Cerebellum (tissue), 5 donors: ENCODE measurements around a stretch of chr10.

DNA sequence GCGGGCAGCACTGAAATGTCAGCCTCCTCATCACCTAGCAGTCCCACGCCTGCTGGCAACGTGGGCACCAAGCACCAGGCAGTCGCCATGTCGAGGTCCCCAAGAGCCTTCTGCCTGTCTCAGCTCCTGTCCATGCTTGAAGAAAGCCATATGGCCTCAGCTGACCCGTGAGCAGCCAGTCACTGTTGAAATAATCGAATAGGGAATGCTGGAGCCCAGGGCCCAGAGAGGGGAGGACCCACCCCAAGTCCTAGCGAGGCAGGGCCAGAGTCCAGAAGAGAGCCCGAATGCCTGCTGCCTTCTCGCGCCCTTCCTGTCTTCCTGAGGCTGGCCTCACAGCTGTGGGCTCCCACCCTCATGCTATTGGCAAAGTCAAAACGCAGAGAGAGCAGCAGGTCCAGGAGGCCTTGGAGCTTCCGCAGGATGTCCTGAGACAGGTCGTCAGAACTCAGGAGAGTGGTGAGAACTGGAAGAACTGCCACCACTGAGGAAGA lies 125.6 kb upstream of the PPIF start:
- PRO-cap, 3 experiments = no peak in any of the 3 experiments
- RAMPAGE, long total RNA = no peak

DNA sequence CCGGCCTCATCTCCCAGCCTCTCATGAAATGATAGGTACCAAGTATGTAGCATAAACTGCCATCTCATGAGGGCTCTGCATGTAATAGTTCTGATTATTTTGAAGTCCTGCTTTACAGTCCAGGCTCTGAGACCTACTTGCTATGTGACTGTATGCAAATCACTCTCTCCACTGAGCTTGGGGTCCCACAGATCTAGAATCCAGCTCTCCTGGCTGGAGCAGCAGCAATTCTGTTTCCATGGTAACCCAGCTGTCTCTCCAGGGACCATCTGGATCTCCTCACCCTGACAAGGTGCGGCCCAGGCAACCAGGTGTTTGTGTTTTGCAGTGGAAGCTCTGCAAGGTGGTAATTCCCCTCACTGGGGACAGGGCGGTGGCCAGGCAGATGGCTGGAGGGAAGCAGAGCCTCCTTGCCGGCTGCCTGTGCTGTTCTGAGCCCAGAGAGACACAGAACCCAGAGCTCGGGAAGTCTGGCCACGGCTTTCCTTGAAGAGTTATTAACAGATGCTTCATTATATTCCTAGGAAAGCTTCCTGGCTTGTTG lies 118.3 kb upstream of the PPIF start:
- PRO-cap, 3 experiments = no peak in any of the 3 experiments
- RAMPAGE, long total RNA = no peak

DNA sequence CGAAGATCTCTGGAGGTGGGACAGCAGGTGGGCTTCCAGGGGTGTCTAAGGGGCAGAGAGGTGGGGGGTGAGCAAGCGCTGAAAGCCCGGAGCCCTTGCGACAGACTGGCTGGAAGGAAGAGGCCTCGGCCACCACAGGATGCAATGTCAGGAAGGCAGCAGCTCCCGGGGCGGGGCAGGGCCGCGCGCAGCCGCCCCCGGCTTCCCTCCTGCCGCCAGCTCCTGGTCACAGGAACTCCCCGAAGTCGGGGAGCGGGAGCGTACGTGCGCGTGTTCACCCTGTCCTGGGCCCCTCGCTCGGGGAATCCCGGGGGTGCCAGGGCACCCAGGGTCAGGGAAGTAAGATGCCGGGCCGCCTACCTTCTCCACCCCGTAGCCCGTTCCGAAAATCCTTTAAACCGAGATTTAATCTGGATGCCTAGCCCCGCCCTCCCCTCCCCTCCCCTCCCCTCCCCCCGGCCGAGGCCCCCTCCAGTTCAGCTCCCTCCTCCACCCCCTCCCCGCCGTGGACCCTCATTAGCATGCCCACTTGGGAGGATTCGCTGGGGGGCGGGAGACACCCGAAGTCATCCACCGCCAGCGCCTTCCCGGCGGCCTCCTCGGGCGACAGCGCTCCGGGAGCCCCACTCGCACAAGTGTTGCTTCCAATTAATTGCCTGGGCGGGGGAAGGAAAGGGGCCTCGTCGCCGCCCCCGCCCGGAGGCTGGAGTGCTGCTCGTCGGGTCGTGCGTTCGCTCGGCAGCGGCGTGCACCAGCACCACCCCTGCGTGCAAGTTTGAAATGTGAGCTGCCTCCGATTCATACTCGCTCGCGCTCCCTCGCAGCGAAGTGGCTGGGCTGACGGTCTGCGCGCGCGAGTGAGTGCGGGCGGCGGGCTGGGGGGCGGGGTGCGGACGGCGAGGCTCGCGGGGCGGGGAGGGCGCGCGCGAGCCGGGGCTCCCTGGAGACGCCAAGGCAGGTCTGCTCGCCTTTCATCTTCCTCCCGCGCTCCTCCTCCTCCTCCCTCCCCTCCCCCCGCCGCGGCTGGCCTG lies 104.8 kb upstream of the PPIF start:
- PRO-cap, 3 experiments = peak in 3 of 3 experiments; most common plus-strand start position 231 of the sequence (in 2); most common minus-strand start position 107 of the sequence (in 2)
- RAMPAGE, long total RNA = no peak

- PRO-cap, 3 experiments = peak in 1 of 3 experiments; most common minus-strand start chr10:79246945 (in 1)
- RAMPAGE, long total RNA = no peak
These were observed 100.4 kb upstream of the PPIF start for GRCh38 chr10:79246598-79247468.

DNA sequence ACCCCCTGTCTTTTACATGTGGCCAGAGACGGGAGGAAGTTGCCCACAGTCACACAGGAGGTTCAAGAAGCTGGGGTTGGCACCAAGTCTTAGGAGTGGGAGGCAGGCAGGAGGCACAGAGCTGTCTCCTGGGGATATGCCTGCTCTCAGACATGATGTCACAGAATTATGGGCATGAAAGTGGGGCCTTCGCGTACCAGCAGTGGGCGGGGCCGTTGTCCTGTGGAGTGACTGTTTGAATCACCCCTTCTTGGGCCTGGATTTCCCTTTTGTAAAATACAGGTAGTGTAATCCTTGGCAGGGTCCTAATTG lies 81.2 kb upstream of the PPIF start:
- PRO-cap, 3 experiments = no peak in any of the 3 experiments
- RAMPAGE, long total RNA = no peak

DNA sequence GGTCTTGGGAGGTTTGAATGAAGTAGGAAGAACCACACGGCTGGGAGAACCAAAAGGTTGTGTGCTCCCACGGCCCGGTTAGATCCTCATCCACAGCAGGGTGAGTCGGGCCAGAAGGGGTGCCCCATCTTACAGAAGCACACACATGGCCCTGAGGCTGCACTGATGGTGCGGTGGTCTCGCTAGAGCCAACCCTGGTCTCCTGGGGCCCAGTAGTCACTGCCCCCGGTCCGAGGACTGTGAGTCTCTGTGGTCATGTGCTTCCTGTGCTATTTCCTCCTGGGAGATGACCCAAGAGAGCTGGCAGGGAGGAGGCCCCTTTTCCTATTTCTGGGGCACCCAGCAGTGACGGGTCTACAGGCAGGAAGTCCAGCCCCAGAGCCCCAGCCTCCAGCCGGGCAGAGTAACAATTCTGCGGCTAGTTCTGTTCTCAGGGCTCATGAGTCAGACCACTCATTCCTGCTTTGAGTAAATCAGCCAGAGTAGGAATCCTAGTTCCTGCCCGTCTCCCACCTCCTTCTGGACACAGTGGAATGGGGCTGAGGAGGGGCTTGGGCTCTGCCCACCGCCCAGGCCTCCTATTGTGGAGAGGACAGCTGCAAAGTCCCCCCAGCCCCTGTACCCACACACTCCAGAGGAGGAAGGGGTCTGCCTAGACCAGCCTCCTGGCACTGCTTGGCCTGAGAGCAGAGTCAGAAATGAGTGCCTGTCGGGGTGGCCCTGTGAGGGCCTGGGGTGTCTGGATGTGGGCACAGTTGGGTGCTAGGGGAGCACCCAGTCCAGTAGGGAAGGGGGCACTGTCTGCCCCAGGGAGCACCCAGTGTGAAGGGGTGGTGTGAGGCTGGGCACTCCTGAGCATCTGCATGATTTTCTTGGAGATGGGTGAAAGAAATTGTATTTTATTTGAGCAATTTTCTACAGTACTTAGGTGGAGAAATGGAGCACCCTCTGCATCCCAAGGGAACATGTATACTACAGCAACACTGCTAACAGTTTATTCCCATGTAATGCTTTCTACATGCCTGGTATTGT lies 80.5 kb upstream of the PPIF start:
- PRO-cap, 3 experiments = no peak in any of the 3 experiments
- RAMPAGE, long total RNA = no peak

DNA sequence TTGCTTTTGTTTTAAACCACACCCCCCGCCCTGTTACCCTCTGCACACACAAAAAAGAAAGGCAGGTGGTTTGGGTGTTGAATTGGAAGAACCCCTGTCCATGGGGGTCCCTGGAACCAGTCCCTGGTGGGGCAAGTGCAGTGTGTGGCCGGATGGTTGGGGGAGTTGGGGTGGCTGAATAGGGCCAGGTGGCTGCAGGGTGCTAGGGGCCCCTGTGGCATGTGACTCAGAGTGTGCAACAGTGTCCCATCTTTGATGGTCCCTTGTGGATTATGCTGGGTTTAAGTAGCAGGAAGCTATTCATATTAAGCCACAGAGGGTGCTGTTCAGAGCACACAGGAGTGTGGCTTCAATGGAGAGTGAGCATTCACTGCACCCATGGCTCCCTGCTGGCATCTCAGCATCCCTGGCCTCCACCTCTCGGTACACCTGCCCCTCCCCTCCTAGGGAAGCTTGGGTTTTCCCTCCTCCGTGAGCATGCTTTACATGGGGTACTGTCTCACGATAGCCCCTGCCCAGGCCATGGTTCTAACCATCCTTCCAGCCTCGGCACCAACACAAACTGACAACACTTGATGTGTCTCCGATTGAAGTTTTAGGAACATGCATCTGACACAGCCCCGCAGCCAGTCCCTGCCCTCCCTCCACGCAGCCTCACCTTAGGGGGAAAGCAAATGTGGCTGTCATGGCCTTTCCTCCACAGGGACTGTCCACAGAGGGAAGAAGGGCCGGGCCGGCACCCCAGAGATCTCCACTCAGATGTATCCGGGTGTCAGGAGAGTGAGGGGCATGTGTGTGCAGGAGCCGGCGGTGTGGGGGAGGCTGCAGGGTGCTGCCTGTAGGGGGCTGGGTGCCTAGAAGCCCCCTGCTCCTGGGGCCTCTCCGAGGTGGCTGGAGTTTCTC lies 30.4 kb upstream of the PPIF start:
- PRO-cap, 3 experiments = no peak in any of the 3 experiments
- RAMPAGE, long total RNA = no peak

DNA sequence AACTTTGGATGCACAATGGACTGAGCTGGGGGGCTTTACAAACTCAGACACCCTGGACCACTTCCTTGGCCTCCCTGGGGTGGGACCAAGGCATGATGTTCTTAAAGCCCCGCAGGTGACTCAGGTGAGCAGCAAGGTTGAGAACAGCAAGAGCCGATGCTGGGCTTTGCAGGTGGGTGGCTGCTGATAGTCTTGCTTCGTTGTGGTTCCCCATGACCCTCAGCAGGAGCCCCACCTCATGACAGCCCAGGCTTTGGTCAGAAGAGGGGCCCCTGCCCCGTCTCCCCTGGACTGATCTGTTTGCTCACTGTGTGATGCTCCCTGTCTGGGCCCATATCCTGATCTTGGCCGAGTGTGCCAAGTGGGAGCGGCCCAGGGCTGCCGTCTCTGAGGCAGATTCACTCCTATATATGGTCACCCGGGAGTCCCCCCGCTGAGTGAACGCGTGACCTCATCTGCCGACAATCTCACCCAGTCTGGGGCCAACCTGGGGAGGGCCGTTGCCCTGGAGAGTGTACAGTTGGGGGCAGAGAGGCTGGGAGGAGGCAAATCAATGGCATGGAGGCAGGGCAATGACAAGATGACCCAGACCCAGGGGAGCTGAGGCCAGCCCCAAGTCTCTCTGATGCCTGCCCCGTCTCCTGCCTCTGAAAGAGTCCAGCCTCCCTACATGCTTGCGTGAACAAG lies 34.5 kb downstream of the PPIF start:
- PRO-cap, 3 experiments = no peak in any of the 3 experiments
- RAMPAGE, long total RNA = no peak

GRCh38 chr10:79445177-79445475 lies 298 bp downstream of the ZCCHC24 start:
- PRO-cap, 3 experiments = no peak in any of the 3 experiments
- RAMPAGE, long total RNA = no peak

- PRO-cap, 3 experiments = no peak in any of the 3 experiments
- RAMPAGE, long total RNA = no peak
These were observed 12.1 kb downstream of the PLAC9 start for GRCh38 chr10:80144306-80145450.

- PRO-cap, 3 experiments = no peak in any of the 3 experiments
- RAMPAGE, long total RNA = no peak
These were observed 13.4 kb downstream of the PLAC9 start for GRCh38 chr10:80145522-80146741.

DNA sequence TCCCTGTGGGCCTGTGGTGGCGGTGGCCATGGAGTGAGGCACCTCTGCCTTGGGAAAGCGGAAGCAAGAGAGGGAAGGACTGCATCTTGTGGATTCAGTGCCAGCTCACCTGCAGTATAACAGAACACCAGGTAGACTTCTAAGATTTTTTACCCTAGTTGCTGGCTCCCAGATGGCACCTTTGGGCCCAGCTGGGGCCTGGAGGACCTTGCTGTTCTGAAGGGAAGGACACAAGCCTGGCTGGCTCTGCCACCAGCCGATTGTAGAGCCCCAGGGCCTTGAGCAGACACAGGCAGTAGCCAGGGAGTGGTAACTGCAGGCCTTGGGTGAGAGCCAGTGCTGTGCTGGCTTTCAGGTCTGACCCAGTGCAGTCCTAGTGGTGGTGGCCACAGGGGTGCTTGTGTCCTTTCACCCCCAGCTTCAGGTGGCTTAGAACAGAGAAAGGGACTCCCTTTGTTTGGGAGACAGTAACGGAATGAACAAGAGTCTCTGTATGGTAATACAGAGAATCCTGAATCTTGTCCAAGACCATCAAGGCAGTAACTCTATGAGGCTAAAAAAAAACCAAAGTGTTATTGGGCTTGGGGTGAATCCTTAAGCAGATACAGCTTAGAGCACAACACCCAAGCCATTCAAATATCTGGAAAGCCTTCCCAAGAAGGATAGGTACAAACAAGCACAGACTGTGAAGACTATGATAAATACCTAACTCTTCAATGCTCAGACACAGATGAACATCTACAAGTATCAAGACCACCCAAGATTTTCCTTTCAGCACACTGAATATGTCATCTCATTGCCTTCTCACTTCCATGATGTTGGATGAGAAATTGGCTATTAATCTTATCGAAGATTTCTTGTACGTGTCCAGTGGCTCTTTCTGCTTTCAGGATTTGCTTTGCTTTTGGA lies 16.0 kb downstream of the PLAC9 start:
- PRO-cap, 3 experiments = no peak in any of the 3 experiments
- RAMPAGE, long total RNA = no peak

DNA sequence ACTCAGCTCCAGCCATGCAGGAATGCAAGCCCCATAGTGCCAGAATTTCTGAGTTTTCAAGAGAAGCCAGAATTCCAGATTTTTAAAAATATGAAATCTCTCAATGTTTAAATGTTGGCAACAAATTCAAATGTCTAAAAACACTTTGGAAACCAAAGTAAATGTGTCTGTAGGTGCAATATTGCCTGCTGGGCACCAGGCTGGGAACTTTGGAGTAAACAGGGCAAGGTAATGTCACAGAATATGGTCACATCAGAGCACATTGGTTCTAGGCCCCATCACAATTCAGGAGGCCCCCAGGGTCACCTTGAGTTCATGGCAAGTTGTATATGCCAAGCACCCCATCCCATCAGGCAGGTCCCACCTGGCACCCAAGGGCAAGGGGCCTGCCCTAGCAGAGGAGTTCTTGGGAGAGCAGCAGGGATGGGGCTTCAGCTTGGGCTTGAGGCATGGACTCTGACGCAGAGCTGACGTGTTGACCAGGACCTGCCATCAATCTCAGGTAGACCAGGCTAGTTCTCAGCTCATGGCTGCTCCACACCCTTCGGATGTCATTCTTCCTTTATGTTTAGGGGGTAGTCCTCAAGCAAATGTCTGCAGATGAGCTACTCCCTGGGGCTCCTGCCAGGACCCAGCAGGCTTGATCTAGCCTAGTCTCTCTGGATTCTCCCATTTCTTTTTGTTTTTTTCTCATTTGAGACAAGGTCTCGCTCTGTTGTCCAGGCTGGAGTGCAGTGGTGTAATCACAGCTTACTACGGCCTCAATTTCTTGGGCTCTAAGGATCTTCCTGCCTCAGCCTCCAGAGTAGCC lies 20.9 kb downstream of the PLAC9 start:
- PRO-cap, 3 experiments = no peak in any of the 3 experiments
- RAMPAGE, long total RNA = no peak

GRCh38 chr10:80172521-80173456 lies 32.5 kb downstream of the ANXA11 start:
- PRO-cap, 3 experiments = no peak in any of the 3 experiments
- RAMPAGE, long total RNA = no peak

DNA sequence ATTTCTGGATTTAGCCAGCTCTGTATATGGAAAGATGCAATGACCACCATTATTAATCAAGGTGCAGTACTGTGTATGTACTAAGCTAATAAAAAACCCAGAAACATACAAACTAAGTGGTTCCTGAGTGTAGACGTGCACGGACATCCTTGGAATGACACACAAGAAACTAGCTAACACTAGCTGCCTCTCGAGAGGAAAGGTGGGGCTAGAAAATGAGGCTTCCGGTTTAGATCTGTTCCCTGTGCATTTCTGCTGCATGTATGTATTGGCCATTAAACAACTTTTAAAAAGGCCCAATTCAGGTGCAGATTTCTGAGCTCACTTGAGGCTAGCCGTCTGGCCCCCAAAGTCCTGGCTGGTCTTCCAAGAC lies 29.1 kb downstream of the ANXA11 start:
- PRO-cap, 3 experiments = no peak in any of the 3 experiments
- RAMPAGE, long total RNA = no peak

DNA sequence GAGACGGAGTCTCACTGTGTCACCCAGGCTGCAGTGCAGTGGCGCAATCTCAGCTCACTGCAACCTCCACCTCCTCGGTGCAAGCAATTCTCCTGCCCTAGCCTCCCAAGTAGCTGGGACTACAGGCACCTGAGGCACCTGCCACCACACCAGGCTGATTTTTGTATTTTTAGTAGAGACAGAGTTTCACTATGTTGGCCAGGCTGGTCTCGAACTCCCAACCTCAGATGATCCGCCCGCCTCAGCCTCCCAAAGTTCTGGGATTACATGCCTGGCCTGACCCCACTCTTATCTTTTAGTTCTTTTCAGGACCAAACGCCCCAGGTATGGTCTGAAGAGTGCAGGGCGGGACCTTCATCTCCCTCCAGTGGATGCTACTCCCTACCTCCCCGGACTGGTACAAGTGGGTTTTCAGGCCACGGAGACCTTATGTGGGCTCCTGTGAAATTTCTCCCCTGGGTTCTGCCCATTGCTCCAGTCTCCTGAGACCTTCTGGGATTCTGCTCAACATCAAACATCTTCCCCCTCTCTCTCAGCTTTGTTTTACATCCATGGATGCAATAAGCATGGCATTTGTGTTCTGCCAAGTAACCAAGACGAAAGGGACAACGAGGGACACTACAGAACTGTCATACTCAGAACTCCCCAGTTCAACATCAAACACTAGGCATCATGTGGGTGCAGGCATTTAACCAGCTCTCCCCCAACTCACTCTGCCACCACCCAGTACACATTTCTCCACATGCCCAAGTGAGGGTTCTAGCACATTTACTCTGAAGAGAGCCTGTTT lies 28.1 kb downstream of the ANXA11 start:
- PRO-cap, 3 experiments = no peak in any of the 3 experiments
- RAMPAGE, long total RNA = no peak

GRCh38 chr10:80205761-80206029 lies 358 bp upstream of the ANXA11 start:
- PRO-cap, 3 experiments = no peak in any of the 3 experiments
- RAMPAGE, long total RNA = no peak

DNA sequence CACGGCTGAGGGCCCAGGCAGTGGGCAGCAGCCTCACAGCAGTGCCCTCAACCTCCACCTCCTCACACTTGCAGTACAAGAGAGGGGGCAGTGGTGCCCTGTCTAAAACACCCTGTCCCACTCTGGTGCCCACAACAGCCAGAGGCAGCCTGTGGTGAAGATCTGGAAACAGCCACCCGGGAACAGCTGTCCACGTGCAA lies 13.7 kb downstream of the MAT1A start:
- PRO-cap, 3 experiments = no peak in any of the 3 experiments
- RAMPAGE, long total RNA = no peak

DNA sequence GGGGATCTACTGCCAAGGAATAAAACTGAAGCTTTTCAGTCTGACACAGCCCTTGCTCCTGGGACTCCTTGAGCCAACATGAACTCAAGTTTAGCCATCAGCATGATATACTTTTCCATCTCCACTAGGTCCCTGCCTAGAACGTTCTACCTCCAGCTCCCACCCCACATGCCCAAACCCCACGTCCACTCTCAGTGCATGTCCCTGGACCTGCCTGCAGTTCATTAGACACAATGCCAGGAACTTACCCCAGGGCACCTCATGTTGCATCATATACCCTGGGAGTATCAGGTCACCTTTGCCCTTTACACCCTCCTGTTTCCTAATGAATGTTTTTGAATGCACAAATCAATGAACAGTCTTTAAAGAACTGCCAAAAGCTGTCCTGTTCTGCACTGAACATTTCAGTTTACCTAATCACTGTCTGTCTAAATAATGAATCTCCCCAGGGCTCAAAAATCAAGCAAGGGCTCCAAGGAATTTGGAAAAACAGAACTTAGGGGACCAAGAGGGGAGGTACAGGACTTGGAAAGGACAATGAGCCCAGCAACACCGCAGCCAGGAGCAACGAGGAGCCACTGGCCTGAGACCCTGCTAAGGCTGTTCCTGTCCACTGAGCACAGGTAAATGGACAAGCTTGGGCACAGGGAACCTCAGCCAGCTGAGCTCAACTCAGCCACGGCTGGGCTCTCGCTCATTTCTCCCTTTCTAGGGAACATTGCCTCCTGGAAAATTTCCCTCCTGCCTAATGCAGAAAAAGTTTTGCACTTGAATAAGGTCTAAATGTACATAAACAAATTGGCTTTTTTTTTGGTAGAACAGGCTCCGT lies 7.5 kb downstream of the MAT1A start:
- PRO-cap, 3 experiments = no peak in any of the 3 experiments
- RAMPAGE, long total RNA = no peak

DNA sequence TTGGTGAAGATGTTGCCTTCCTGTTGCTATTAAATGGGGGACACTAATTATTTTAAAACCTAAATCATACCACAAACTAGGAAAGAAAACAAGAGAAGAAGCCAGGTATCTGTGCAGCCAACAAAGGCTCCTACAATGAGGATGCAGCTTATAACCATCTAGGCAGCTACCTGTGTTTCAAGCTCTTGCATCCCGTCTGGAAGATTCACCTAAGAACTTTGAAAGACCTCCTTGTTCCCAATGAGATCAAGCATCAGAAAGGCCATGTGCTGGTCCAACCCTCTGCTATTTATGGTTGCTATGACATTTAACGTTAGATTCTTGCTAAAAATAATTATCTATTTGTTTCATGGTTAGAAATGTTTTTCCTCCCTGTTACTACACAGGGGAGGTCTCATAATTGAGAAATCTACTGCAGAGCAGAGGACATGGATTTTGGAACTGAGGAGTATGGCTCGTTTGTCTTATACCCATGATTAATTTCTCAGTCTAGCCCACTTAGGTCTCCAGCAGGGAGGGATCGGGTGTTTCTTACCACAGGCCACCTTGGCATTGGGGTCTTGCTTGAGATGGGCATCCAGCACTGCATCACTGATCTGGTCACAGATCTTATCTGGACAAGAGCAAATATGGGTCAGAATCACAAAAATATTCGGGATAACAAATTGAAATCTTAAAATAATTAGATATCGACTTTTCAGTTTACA lies 4.3 kb downstream of the MAT1A start:
- PRO-cap, 3 experiments = no peak in any of the 3 experiments
- RAMPAGE, long total RNA = no peak